SUDHL5 (cell line): ENCODE measurements around the genes PROB1 and STING1.

DNA sequence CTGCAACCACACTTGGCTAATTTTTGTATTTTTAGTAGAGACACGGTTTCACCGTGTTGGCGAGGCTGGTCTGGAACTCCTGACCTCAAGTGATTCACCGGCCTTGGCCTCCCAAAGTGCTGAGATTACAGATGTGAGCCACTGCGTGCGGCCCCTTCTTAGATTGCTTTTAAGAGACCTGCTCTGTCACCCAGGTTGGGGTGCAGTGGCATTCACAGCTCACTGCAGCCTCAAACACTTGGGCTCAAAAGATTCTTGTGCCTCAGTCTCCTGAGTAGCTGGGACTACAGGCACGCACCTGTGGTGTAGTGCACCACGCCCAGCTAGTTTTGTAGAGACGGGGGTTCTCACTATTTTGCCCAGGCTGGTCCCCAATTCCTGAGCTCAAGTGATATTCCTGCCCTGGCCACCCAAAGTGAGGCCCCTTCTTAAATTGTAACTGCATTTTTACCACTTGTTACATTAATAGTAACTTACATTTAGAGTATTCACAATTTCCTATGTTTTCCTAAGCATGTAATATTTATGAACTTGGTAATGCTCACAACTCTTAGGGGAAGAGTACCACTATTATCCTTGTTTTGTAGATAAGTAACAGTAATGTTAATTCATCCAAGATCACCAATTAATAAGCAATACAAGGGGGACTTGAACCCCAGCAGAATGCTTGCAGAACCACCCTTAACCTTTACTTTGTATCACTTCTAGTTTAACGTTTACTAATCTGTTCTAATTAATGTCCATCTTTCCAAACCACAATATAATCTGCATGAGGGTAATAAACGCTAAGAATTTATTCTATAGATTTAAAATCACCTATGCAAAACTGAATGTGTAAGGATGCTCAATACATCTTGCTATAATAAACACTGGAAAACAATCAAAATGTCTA, 10.7 kb downstream of the HSPA9 start:
- PRO-cap, result no peak

DNA sequence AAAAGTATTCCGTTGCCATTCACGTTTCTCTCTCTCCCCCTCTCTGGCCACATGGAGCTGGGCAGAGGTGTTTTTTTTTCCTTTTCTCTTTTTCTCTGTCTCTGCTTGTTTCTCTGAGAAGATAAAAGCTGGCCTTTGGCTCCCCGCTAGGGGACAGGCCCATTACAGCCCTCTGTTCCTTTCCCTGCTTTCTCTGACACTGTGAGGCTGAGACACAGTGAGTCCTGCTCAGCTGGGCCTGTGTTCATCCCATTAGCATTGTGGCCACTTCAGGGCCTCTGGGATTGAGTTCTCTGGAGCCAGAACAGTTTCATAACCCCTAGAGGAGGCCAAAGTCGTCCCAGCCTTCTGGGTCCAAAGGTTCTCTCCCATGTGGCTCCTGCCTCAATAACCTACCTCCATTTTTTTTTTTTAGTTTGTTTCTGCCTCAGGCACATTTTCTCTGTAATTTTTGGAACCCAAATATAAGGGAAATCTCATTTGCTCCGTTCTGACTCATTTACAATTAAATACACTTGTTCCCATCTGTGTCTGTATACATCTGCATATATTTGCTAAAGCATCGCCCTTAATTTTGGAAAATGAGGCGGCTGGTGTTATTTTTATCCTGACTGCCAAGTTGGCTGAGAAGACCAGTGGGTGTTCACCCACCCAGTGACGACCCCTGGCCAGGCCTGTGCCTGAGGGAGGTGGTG, 27.4 kb upstream of the CTNNA1 start:
- PRO-cap, result no peak

GRCh38 chr5:138861296-138862108, 13.6 kb downstream of the LRRTM2 start:
- PRO-cap, result no peak

DNA sequence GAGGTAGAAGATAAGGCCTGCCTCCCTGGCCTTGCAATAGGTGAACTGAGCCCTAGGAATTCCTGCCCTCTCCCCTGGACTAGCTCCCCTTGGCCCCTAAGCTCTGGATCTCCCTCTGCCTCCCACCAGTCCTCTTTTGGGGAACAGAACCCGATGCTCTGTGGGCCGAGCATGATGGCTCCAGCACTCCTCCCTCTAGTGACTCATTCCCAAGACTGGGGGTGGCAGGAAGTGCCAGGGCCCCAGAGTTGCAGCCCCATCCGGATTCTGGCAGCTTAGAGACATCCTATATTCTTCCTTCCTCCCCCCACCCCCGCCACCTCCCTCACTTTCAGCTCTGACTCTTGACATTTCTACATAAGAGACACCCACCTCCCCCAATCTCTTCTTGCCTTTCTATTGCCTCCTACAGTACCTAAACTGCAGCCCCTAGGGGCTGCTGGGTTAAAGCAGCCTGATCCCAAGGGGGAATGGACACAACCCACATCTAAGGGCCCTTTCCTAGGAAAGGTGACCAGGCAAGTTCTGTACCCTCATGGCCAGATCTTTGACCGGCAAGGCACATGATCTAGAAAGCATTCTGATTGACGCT, 47.2 kb upstream of the MATR3 start:
- PRO-cap, result no peak

DNA sequence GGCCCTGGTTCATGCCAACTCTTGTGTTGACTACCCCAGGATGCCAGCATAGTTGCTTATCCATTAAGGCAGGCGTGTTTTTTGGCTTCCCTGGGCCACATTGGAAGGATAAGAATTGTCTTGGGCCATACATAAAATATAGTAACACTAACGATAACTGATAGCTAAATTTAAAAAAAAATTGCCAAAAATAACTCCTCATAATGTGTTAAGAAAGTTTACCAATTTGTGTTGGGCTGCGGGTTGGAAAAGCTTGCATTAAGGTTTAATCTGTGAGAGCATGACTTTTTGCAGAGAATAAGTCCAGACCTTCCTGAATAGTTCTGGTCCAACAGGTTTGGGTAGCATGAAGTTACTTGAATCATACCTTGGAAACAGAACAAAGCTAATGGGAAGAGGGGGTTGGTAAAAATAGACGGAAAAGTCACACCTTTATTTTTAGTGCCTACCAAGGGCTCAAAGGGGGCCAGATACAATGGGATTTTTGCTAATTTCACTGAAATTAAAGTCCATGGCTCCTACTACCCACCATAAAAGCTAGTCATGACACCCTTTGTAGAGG, 17.2 kb upstream of the MATR3 start:
- PRO-cap, result no peak

DNA sequence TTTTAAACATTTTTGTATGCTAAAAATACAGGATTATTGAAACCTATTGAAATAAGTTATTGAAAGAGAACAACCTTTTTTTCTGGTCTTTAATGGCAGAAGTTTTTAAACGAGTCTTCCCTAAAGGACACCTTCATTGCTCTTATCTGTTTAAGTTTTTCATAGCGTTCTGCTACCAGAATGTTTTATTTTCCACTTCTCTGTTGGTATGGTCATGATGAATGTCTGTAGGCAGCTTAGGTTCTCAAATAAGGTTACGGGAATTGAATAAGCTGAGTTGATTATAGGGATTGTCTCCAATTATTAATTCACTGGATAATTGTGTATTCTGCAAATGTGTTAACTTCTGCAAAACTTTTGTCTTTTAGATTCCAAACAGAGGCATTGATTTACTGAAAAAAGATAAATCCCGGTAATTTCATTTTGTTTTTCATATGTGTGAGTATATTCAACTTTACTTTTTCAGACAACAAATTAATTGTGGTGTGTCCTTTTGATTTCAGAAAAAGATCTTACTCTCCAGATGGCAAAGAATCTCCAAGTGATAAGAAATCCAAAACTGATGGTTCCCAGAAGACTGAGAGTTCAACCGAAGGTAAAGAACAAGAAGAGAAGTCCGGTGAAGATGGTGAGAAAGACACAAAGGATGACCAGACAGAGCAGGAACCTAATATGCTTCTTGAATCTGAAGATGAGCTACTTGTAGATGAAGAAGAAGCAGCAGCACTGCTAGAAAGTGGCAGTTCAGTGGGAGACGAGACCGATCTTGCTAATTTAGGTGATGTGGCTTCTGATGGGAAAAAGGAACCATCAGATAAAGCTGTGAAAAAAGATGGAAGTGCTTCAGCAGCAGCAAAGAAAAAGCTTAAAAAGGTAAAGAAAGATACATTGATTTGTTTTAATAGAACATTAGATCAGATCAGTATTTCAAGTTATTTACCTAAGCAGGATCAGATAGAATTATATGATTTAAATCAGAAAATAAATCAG, 19.3 kb upstream of the PAIP2 start:
- PRO-cap, result no peak

DNA sequence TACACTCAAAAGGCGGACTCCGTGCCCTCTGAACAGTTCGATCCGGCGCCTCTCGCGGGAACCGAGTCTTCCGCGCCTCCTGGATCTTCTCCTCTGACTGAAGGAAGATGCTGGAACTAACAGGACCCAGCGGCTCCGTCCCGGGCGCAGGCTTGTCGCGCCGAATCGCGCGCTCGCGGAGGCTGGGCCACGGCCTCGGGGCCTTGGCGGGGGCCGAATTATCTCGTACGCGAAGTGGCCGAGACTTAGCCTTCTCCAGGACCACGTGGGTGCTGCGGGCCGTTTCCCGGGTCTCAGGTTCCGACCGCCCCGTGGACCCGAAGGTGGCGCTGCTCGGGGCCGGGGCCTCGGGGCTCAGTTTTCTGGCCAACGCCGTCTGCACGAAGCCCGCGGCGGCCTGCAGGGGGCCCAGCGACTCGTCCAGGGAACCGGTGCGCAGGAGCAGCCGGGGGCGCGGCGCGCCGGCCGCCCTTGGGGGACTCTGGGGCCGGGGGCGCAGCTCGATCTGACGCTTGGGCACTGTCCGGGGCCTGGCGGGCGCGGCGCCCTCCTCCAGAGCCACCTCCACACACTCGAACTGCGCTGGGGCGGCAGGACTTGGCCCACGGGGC, 849 bp downstream of the PROB1 start:
- PRO-cap, result unidirectional peak, minus-strand start at position 99 of the sequence; unidirectional peak, minus-strand start at position 220 of the sequence

DNA sequence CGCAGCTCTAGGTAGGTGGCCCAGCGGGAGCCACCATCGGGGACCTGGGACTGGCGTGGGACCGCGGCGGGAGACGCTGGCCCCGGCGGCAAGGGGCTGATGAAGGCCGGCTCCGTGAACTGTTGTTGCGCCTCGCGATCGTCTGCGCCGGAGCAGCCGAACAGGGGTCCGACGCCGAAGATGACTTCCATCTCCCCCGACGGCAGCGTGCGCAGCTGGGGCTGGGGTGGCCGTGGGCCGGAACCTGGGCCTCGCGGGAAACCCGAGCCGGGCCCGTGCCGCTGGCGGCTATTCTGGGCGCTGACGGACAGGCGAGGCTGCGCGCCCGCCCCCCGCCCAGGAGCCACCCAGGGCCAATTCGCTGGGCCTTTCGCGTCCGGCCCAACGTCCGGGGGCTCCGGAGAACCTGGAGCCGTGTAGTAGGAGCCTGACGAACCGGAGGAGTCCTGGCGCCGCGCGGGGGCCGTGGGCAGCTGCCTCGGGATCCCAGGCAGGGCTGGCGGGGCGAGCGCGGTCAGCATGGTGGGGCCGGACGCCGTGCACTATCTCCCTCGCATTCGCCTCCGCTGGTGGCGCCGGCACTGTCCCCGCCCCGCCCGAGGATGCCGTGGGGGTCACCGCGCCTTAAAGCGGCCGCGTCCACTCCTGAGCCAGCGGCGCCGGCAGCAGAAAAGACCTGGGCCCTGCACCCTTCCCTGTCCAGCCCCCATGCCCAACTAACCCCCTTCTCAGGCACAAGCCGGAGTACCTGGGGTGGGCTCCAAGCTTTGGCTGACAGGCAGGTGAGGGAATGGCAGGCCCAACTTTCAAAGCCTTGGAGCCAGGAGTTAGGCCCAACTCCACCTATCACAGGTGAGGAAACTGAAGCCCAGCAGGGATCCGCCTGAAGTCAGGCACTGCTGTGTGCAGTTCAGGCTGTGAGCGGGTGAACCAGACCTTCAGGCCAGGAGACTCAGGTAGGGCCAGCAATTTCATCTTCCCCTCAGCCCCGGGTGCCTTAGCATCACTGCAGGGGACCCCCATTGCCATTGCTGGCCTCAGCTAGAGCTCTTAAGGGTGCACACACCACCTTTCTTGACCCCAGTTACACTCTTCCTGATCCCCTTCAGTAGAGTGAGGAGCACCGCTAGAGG, at the start of gene PROB1:
Gene PROB1, minus strand, starts transcription at position 544 of the 1,133 bp plus-strand sequence.
- PRO-cap, result no peak

- PRO-cap, result no peak
Measured at GRCh38 chr5:139461692-139462168, 813 bp downstream of the ECSCR start.

DNA sequence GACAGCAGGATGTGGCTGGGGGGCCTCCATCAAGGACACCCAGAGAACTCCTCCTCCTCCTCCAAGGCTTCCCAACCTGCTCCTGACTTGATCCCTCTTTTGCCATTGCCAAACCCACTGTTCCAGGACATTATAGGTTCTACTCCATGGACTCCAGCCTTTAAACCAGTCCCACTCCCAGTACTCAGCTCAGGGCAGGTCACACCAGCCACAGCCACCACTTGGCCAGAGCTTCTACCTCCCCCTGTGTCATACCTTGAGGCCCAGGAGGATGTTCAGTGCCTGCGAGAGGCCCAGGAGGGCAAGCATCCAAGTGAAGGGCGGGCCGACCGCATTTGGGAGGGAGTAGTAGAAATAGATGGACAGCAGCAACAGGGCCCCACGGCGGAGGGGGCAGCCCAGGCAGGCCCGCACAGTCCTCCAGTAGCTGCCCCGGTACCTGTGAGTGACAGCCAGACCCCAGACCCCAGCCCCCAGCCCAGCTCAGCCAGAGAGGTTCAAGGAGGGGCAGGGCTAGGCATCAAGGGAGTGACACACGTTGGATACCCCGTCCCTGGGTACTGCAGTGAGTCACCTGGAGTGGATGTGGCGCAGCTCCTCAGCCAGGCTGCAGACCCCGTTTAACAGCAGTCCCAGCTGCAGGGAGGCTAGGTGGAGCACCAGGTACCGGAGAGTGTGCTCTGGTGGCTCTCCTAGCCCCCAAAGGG, 1.5 kb downstream of the STING1 start:
- PRO-cap, result no peak

DNA sequence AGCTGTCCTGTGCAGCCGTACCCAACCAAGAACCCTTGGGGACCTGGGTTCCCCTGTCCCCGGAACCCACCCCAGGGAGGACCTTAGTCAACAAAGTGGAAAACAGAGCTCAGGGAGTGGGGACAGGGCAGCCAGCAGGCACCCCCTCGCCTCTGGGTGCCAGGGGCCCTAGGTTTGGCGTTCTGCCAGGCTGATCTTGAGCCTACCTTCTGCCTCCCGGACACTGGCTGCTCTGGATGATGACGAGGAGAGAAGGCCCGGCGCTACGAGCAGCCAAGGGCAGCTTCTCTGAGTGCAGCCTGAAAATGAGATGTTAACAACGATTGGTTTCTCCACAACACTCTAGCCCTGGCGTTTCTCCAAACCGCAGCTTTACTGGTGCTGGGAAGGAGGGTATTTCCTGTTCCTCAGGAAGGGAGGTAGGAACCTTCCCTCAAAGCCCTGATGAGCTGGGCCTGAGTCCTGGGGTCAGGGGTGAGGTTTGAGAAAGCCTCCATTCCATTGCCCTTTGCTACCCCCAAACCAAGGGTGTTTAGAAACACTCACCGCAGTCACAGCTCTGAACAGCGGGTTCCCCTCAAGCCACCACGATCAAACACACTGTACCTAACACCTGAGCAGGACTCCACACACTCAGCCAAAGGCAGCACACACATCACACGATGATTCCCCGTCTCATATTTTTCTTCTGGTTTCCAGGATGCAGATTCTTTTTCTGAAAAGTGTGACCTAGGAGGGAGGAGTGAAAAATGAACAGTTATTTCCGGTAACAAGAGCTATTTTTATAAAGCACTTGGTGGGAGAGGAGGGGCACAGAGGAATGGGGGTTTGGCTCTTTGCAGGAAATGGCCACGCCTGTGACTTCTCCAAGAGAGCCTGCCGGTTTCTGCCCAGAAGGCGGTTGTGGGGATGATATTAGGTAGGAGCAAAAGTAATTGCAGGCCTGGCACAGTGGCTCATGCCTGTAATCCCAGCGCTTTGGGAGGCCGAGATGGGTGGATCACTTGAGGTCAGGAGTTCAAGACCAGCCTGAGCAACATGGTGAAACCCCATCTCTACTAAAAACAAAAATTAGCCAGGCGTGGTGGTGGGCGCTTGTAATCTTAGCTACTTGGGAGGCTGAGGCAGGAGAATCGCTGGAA, at the start of gene STING1:
Gene STING1, minus strand, starts transcription at position 755 of the 1,142 bp plus-strand sequence.
- PRO-cap, result no peak

DNA sequence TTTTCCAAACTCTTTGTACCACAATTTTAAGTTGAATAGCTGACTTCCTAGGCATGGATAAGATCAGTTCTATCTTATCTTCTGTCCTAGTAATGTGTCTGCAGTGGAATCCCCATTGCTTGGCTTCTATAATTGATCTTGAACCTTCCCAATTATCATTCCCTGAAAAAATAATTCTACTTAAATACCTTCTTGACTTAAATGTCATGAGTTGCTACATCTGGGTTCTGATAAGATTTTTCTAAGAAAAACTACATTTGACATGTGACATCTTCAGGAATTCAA, 3.7 kb downstream of the UBE2D2 start:
- PRO-cap, result no peak

DNA sequence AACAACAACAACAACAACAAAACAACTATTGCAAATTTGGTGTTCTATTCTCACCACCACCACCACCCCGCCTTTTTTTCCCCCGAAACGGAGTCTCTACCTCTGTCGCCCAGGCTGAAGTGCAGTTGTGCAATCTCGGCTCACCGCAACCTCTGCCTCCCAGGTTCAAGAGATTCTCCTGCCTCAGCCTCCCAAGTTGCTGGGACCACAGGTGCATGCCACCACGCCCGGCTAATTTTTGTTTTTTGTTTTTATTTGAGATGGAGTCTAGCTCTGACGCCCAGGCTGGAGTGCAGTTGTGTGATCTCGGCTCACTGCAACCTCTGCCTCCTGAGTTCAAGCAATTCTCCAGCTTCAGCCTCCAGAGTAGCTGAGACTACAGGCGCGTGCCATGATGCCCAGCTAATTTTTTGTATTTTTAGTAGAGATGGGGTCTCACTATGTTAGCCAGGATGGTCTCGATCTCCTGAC, 9.2 kb downstream of the UBE2D2 start:
- PRO-cap, result no peak

DNA sequence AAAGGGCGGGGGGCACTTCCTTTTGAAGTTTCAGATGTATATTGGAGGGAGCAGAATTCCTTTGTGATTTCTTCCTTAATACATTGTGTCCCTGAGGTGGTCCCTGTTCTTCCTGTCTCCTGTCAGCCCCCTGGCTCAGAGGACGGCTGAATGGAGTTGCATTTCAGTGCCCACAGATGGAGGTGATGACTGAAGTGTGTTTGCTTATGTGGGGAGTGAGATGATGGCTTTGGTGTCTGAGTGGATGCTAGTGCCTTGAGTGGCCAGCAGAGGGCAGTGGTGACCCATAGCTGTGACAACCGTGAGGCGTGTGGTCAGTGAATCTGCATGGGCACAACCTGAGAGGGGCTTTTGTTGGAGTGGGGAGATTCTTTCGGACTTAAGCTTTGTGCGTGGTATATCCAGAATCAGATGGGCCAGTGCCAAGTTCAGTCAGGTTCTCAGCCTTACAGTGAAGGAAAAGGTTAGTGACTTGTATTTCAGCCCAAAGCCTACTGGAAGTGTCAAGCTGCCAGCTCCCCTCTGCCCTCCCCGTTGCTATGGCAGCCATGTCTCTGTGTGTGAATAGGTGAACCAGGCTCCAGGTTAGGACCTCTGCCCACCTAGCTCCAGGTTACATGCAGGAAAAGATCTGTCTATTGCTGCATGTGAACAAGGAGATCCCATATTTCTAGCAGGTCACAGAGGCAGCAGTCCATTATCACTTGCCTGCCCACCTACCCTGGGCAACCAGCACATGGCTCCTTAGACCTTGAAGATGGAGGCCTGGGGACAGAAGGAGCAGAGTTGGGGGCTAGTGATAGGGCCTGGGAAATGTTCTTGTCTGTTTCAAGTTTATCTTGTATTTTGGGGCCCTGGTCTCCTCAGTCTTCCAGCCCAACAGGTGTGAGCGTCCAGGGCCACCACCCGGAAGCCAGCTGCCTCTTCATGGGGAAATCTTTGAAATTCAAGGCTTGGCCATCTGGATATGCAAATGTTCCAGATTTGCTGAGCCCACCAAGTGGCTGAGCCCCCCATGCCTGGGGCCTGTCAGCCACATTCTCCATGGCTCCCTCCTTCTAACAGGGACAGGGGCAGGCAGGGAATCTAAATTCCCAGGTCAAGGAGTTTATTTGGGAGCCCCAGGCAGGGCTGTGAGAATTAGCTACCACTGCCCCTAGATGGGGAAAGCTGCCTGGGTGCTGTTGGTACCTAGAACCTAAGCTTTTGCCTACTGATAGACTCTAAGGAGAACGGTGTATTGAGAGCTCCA, 14.5 kb upstream of the CXXC5 start:
- PRO-cap, result no peak

- PRO-cap, result bidirectional peak, plus-strand start at chr5:139669561, minus-strand start at chr5:139669265
Measured at GRCh38 chr5:139669156-139669808, 21.1 kb downstream of the CXXC5 start.

- PRO-cap, result no peak
Measured at GRCh38 chr5:139676688-139677522, 28.8 kb downstream of the CXXC5 start.

DNA sequence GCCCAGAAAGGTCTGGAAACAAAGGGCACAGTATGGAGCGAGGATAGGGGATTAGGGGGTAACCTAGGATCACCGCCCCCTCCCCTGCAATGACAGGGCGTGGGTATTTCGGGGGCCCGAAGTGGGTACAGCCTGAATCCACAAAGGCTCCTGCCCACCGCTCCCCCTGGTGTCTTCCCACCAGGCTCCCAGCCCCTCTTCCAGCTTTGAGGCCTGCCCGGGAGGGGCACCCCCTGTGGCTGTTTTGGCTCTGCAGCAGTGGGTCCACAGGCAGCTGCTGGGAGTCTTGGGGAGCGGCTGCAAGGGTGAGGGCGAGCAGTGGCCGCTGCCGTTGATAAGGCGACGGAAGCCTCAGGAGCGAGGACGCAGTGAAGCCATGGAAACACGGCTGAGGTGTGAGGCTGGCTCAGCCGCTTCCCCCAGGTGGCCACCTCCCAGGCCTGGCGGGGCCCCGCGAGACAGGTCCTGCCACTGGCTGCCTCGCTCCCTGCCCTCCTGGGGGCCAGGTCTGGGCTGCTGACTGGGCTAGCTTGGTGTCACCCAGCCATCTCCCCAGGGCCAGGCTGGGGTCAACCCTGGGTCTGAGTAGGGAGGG, 41.4 kb downstream of the CXXC5 start:
- PRO-cap, result no peak

- PRO-cap, result no peak
Measured at GRCh38 chr5:139691352-139691866, 43.3 kb downstream of the CXXC5 start.

DNA sequence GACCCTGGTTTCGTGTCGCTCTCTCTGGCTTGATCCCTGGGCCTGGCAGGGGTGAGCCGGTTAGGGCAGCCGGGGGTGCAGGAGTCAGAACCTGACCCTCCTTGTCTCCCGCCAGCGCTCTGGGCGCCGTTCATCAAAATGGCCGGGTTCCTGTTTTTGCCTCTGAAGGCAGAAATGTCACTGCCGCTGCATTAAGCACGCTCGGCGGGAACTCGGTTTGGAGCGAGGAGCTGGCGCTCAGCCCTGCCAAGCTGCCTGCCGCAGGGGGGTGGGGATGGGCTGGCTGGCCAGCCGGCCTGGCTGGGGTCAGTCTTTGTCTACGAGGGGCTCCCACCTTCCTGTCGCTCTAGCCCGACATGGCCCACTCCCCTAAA, 63.7 kb downstream of the CXXC5 start:
- PRO-cap, result no peak

DNA sequence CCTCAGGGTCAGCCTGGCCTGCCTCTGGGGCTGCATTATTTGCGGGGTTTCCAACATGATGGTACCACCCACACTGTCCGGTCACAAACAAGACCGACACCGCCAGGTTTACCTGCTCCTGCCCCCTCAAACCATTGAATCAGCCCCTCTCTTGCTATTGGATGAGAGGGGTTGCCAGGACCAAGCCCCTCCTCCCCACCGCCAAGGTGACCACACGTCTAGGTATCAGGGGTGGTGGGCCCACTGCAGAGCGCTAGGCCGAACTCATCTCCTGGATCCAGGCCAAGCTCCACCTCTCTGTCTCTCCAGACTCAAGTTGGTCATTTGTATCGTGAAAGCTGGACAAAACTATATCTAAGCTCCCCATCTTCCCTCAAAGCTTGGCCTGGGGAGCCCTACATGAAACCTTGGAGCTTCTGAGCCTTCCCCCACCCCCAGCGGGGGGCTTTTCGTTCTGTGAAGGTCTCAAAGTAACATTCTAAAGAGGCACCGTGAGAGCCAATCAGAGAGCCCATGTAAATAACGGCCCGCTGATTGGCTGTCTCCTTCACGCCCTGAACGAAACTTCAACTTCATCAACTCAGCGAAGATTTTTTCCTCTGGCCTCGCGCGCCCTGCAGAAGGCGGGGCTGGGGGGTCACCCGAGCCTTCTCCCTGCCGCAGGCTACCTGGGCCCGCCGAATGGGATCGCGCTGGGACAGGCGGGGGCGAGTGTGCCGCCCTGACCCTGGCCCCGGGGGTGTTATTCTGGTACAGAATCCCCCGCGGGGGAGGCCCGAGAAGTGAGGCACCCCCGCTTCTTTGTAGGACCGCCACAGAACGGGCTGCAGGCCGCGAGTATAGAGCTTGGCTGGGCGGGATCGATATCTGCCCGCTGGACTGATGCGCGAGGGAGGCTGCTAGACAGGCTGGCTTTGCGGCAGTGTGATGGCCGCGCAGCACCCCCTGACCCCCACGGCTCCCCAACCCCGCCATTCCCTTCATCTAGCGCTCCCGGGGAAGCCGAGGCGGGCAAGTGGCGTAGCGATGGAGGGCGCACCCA, 49.5 kb upstream of the PSD2 start:
- PRO-cap, result no peak